Jurkat, Clone E6-1 (cell line): Measurements from ENCODE around the genes ZC3H12D, NUP43, ULBP3 and PPP1R14C.

GRCh38 chr6:149454377-149454921 is 30.4 kb downstream of the ZC3H12D start:
- RRBS = no CpG with 5 or more reads among the region's 17 CpGs

DNA sequence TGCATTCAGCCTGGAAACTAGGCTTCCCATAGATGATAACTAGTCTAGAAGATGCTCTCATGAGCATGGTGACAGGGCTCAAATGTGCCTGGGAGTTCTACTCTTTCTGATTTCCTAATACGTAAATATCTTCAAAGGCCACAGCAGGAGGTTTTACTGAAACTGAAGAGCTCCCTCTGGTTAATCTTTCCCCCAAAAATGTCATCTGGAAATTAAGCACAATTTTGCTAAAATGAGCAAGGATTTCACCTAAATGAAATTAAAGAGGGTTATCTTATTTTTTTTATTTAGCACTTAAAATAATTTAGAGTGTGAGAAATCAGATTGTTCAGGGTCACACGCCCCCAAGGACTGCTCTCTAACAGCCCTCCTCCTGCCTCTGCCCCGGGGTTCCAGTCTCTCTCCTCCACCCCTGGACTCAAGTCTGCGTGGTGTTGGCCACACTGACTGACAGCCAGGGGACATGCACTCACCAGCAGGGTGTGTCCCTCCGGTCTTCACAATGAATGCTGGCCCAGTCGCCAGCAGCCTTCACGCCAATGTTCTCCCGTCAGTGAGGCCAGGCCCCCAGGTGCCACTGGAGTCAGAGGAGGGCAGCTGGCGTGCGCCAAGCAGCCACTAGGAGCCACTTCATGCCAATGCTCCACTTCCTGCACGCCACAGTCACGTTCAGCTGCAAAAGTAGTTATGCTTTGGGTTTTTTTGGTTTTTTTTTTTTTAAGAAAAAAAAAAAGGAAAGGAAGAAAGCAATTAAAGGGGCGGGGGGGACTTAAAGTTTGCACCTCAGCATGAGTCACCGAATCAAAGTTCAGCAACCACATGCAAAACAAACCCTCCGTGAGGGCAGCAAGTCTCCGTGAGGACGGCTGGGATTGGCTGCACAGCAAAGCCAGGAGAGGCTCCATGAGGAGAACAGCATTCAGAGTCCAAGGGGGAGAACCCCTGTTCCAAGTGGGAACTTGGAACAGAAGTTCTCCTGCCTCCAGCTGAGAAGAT is at the start of gene ZC3H12D:
Gene ZC3H12D, minus strand, starts transcription at position 675 of the 996 bp plus-strand sequence.
- RRBS = 57% methylated on average over 1 of the region's 17 CpGs

DNA sequence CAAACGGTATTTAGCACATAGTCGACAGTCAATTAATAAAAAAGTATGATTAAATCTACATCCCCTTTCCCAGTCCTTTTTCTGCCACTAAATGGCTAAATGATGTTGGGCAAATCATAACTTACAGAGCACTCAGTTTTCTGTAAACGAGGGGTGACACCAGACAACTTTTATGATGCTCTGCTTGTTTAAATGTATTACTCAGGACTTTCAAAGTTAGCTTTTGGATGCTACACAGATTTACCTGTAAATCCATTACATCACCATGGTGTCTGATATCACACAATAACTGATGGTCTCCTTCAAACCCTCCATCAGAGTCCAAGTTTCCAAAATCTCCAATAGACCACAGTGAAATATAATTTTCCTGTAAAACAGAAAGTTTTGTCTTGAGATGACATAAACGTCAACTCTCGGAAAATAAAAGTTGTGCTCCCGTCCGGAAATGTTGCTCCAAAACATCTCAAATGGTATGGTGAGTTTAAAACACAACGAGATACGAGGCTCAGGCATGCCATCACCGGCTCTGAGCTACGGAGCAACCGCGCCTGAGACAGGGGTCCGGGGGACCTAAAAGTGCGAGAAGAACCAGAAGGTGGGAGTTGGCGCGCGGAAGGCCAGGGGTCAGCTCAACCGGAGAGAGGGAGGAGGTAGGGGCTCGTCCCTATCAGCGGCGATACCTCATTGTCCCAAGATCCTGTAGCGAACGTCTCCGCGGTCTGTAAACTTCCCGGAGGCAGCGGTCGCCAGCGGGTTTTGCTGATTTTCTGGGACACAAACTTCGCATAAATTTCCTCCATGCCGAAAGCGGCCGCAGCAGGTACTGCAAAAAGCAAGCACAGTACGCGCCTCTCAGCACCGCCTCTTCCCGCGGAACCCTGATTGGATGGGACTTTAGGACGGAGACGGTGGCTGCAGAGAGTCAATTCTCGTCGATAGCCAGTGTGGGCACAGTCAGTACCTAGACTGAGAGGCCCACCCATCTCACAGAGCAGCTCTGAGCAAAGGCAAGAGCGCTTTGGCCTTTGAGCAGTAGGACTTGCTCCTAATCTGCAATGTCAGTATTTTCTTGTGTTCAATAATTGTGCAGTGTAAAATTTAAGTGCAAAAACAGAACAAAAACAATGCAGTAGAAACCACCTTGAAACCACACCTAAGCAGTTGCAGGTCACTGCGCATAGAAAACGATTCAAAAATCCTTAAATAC is at the start of gene NUP43:
Gene NUP43, minus strand, starts transcription at position 834 of the 1,207 bp plus-strand sequence.
- RRBS = 2% methylated on average over 18 of the region's 46 CpGs

GRCh38 chr6:149822923-149823554 is 41.1 kb downstream of the LRP11 start:
- RRBS = no CpG with 5 or more reads among the region's 5 CpGs

DNA sequence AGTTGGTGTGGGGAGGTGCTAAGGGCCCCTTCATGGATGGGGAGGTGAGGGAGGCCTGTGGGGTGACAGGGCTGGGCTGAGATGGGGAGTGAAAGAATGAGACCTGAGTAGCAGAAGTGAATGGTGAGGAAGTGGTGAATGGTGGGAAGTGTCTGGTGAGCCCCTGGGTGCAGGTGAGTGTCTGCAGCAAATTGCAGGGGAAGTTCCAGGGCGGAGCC is 21.1 kb downstream of the RAET1L start:
- RRBS = no CpG with 5 or more reads among the region's 1 CpG

- RRBS = 37% methylated on average over 17 of the region's 80 CpGs
These were observed at the start of gene ULBP3 for GRCh38 chr6:150068551-150069696. TSS of gene ULBP3 (minus strand) at chr6:150069121.

GRCh38 chr6:150142738-150143506 is at the start of gene PPP1R14C:
TSS of gene PPP1R14C (plus strand) at chr6:150143044.
- RRBS = 7% methylated on average over 41 of the region's 91 CpGs

- RRBS = no CpG with 5 or more reads among the region's 14 CpGs
These were observed 34.1 kb downstream of the PPP1R14C start for GRCh38 chr6:150176647-150177672.

- RRBS = no CpG with 5 or more reads among the region's 8 CpGs
These were observed 29.2 kb downstream of the IYD start for GRCh38 chr6:150398016-150398476.

DNA sequence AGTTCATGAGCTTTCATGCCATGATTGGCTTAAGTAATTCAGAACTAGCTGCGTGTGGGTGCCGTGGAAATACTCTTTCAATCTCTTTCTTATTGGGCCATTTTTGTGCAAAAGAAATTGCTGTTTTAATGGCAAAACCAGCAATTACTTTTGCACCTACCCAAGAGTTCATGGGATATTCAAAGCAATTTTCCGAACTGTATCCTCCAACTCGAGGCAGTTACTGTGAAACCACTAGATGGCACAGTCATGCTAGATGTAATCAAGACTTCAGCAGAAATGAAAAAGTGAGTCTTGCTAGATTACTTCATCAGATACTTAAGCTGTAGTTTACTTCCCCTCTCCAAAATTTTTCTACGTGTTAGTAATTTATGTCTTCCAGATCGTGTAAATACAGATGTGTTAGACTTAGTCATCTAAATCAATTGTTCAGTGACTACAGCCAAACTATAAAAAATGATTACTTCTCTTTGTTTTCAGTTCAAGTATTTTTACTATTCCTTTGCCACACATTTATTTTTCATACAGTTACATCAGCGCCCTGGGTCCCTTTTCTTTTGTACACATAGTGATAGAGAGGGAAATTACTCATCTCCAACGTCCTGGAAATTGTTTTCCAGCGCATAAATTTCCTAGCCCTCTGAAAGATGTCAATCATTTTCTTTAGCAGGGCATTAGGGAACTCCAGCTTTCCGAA is 49.4 kb downstream of the IYD start:
- RRBS = no CpG with 5 or more reads among the region's 10 CpGs

DNA sequence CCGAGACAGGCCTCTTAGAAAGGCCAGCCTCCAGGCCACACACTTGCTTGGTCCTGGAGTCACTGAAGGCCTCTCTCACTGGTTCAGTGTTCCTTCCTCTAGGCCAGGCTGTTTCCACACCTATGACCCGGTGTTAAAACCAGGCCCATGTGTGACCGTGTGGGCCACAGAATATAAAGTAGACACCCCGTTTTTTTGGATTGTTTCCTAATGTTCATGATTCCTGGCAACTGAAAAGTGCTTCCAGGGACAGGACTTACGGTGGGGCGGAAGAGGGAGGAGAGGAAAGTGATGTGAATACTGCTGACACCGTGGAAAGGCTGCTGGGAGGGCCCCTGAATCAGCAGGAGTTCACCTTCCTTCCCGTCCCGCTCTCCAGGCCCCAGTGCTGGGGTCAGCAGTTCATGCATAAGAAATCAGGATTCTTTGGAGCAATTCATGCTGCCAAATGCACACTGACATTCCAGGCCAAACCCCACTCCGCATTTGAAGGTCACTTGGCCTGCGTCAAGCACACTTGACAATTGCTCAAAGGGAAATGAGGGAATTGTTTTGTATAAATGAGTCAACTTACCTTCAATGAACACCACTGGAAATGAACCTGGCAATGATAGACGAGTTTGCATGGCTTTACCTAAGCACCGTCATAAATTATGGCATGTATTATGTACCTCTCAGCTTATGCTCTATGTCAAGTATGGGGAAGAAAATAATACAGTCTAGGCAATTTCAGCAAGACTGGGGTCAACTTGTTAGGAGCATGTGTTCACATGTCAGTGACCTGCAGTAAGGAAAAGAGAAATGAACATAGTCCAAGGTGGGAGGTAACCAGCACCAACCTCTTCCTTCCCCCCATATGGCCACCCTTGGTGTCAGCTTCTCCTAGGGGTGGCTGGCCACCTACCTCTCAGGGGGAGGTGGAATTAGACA is 84.1 kb downstream of the IYD start:
- RRBS = no CpG with 5 or more reads among the region's 13 CpGs

GRCh38 chr6:150492709-150493315 is 106.9 kb upstream of the PLEKHG1 start:
- RRBS = no CpG with 5 or more reads among the region's 8 CpGs

GRCh38 chr6:150600069-150601180 is 740 bp downstream of the PLEKHG1 start:
- RRBS = 16% methylated on average over 19 of the region's 104 CpGs

GRCh38 chr6:150636023-150636477 is 36.4 kb downstream of the PLEKHG1 start:
- RRBS = no CpG with 5 or more reads among the region's 3 CpGs

DNA sequence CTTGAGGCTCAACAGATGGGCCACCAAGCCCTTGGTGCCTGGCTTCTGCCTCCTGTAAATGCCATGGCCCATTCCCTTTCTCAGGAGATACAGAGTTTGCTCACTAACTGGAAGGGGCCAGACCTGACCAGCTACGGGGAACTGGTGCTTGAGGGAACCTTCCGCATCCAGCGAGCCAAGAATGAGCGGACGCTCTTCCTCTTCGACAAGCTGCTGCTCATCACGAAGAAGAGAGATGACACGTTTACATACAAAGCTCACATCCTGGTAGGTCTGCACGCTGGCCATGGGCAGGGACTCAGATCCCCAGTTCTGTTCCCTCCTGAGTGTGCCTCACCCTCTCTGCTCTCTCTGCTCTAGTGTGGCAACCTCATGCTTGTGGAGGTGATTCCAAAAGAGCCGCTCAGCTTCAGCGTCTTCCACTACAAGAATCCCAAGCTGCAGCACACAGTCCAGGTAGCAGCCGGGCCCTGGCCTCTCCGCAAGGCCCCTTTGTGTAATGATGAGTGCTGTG is 56.4 kb upstream of the MTHFD1L start:
- RRBS = no CpG with 5 or more reads among the region's 13 CpGs

DNA sequence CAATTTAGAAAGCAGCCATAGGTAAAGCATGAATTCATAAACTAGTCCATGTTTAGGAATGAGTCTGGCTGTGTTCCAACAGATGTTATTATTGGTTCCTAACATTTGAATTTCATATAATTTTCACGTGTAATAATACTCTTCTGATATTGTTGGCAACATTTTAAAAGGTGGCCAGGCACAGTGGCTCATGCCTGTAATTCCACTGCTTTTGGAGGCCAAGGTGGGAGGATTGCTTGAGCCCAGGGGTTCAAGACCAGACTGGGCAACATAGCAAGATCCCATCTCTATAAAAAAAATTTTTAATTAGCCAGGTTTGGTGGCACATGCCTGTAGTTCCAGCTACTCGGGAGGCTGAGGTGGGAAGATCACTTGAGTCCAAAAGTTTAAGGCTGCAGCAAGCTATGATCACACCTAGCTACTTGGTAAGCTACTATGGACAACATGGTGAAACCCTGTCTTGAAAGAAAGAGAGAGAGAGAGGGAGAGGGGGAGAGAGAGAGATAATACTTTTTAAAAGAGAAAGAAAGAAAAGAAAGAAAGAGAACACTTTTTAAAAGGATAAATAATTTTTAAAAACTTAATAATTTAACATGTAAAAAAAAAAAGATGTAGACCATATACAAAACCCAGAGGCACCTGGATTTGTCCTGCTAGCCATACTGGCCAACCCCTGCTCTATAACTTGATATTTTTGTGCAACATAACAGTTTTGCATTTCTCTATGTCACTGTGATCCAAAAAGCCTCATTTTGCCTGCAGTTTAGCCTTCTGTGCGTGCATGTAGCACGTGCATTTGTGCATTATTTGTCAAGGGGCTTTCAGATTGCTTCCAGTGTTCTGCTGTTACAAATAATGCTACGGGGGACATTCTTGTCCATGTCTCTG is 116.4 kb downstream of the MTHFD1L start:
- RRBS = no CpG with 5 or more reads among the region's 5 CpGs

- RRBS = no CpG with 5 or more reads among the region's 18 CpGs
These were observed 159.5 kb downstream of the MTHFD1L start for GRCh38 chr6:151024887-151025478.

DNA sequence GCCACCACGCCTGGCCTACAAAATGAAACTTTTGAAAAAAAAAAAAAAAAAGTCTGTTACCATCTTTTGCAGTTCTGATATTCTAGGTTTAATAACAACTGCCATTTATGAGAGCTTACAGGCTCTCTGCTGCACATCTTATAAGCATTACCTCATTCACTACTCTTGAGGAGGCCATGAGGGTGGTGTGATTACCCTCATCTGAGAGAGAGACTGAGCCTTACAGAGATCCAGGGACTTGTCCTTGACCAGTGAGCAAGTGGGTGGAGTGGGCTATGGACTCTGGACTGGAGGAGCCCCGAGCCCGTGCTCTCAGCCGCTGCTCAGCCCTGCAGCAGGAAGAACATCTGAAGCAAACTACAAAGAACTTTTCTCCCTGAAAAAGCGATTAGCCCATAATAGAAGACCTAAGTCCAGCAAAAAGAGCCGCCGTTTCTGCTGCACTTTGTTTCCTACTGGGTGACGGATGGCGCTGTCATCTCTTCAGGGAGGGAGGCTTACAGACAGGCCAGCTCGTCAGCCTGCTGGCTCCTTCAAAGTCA is 119.8 kb upstream of the AKAP12 start:
- RRBS = no CpG with 5 or more reads among the region's 10 CpGs

DNA sequence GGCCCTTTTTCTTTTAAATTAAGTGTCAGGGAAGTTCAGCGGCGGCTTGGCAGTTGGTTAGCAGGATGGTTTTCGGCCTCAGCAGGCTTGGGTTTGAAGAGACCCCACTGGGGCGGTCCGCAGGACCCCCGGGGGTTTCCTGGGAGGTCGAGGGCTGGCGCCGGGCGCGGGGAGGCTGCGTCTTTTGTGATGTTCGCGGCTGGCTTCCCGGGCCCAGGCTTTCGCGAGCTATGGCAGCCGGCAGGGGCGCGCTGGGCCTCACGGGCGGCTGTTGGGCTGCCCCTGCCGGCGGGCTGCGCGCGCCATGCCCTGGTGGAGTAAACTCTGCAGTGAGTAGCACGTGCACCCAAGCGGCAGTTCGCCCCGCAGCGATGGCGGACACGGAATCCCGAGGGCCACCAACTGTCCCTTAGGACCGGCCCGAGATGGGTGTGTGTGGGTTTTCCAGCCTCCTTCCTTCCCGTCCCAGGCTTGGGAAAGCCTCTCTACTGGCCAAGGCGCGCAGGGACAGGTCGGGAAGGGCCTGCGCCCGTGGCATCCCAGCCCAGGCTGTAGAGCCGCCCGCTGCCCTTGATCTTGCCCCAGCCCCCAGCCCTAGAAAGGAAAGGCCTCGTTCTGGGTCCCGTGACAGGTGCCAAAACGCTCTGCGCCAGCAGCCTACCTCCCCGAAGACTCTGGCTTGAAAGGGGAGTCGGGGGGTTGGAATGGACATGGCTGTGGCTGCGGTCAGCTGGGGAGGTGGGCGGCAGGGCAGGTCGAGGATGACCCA is 49.8 kb downstream of the ZBTB2 start:
- RRBS = 92% methylated on average over 7 of the region's 54 CpGs

DNA sequence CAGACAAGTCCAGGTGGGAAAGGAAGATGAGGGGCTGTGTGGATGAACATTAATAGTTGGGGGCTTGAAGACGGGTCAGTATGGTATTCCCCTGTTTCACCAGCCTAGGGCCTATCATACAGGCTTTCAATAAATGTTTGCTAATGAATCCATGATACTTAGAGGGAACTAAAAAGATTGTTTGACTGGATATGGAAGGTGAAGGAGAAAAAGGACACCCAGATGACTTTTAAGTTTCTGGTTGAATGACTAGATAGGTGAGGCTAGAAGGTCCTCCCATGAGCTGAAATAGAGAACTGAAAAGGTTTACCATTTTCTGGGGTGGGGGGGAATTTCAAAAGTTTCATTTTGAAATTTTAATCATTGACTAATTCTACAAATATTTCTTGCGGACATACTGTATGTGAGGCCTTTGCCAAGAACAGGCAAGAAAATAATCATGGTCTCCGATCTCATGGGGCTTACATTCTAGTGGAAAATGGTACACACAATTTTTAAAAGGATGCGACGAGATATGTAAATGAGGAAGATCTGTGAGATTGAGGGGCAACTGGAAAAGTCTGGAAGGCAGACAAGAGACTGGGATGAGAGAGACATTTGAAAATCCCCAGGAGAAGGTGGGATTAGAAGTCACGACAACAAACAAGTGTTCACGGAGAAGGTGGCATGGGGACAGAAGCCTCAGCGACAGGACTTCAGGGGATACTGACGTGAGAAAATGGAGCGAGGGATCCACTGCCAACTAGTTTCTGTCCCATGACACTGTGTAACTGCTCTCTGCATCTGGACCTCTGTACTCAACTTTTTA is 18.0 kb upstream of the ZBTB2 start:
- RRBS = no CpG with 5 or more reads among the region's 10 CpGs